Hair follicle dermal papilla cell (primary cell): Measurements from ENCODE around the genes HELZ and NOL11.

DNA sequence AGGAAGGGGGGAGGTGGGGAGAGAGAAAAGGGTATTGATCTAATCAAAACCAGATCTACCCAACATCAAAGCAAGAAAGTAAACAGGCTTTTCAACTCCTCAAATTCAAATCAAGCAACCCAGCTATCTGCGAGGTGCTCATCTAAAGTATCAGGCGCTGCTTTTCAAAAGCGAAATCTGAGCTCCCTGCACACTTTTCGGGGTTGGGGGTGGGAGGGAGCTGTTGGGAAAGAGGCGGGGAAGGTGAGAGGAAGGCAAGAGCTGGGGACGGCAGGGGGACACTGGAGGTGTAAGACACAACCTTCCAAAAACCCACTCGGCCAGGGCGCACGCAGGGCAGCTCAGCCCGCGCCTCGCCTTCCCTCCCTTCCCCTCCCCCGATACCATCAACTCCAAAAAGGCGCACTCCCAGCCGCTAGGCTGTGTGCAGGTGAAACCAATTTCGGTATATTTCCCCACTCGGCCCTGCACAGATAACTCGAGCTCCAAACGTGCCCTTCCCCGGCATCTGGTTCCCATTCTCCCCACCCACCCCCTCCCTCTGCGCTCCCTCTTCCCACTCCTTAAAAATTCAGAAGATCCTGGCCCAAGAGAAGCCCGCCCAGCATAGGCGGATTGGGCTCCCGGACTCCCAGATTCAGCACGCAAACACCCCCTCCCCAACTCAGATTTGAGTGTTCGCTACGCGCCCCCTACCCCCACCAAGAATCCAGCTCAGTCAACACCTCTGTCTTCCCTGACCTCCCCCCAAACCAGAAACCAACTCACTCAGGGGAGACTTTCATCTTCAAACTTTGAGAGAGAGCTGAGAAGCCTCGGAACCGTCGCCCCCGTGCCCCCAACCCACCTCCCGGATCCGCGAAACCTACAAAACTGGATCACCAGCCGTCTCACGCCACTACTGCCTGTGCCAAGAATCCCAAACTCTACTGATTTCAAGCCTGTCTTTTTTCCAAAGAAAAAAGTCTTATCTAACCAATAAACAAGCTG is 2.4 kb downstream of the AXIN2 start:
- CAGE, long polyA plus RNA, result no peak

DNA sequence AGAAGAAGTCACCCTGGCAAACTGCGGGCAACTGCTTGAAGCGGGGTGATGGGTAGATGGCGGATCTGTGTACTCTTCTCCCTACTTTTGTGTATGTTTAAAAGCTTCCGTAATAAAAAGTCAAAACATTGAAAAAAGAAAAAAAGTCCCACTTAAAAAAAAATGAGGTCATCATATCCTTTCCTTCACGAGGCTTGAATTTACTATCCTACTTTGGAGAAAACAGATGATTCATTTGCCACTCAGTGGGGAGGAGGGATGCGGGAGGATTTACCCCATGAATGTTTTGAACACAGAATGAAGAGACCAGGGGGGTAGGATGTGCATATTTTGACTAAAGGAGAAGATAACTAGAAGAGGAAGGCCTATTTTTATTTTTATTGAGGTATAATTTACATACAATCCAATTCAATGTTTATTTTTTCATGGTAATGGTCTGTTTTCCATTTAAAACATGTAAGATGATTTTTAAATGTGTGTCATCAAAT is 135.3 kb upstream of the AXIN2 start:
- CAGE, long polyA plus RNA, result no peak

DNA sequence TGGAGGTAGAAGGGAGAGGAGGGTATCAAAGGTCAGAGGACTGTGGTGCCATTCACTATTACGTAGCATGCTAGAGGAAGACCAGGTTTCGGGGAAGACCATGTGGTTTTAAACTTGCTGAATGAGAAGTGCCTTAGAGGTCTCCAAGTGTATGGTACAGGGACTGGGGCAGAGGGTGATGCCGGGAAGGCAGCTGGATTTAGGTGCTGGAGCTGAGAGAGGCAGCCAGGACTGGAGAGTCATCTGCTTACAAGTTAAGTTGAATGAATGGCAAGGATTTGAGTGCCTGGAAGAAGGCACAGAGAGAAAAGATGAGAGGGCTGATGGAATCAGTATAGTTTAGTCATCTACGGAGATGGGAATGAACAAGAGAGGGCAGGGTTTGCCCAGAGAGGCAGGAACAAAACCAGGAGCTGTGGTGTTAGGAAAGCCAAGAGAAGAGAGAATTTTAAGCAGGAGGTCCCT is 26.8 kb downstream of the PRKCA start:
- CAGE, long polyA plus RNA, result no peak

DNA sequence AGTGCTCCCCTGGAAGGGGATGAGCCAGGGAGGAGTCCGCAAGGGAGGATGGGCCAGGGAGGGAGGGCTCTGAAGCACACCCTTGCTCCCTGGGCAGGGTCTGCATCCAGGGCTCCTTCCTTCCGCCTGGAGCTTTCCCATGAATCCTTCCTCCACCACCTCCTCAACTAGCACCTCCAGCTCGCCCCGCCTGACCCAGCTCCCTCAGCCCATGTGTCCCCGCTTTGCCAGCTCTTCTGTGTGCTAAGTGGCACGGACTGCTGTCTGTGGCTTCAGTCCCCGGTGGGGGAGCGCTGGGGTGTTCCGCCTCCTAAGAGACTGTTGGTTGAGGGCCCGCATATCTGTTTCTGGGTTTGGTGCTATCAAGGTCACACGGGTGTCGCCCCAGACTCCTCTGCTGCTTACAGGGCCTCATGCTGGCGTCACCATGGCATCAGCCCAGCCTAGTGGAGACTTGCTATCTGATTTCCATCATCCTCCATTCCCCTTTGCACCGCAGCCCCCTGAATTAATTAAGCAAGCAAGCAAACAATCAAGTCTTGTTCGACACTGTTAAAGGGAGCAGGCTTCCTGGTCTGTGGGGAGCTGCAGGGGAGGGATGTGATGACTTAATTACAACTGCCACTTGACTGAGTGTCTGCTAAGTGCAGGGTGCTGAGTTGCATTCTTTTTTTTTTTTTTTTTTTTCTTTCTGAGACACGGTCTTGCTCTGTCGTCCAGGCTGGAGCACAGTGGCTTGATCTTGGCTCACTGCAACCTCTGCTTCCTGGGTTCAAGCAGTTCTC is 71.8 kb downstream of the PRKCA start:
- CAGE, long polyA plus RNA, result no peak

- CAGE, long polyA plus RNA, result no peak
Observed at GRCh38 chr17:66549697-66550497, 247.5 kb downstream of the PRKCA start.

DNA sequence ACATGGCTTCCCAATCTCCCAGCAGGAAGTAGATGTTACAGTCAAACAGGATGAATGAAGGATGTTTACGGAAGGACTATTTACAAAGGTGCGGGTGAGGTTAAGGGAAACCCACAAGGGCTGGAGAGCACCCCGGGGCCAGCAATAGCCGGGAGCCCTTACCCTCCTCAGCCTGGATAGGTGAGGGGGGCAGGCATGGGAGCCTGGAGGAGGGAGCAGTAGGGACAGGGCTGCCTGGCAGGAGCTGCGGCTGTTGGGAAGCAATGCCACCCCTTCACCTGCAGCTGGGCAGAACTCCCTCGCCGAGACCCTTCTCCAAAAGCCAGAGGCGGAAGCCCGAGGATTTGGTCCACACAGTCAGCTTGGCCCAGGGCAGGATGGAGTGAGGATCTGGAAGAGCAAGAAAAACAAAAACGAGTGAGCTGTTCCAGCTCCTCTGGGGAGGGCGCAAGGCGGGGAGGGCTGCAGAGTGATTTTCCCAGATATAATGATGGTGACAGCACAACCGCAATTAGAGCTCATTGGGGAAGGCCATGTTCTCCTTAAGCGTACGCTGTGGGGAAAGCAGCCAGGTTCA is 24.4 kb upstream of the CACNG1 start:
- CAGE, long polyA plus RNA, result no peak

DNA sequence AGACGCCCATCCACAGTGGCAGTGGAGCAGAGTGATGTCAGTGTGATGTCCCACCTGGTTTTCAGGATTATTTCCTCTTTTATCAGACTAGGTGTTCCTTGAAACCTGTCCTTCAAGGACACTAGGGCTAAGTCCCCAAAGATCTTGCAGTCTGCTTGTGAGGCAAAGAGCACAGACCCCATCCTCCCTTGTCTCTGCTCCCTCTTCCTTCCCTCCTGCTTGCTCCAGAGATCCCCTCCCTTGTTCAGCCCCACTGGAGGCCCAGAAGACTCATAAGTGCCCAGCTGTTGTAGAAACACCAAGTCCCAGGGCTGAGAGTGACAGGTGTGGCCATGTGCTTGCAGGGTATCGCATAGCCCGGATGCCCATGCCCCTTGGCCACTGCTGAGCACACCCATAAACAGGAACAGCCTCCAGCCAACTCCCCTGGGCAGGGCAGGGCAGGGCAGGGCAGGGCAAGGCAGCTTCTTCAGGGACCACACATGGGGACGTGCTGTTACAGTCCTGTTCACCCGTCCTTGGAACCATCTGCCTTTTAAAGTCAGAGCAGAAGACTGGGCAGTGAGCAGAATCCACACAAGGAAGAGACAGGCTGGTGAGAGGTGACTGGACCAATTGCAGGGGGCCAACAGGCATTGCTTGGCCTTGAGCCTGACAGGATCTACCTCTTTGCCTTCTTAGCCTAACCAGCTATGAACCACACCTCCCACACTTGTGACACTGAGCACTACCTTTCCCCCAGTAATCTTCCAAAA is 2.1 kb downstream of the CACNG1 start:
- CAGE, long polyA plus RNA, result no peak

GRCh38 chr17:67056505-67056852 is 12.1 kb downstream of the CACNG1 start:
- CAGE, long polyA plus RNA, result no peak

DNA sequence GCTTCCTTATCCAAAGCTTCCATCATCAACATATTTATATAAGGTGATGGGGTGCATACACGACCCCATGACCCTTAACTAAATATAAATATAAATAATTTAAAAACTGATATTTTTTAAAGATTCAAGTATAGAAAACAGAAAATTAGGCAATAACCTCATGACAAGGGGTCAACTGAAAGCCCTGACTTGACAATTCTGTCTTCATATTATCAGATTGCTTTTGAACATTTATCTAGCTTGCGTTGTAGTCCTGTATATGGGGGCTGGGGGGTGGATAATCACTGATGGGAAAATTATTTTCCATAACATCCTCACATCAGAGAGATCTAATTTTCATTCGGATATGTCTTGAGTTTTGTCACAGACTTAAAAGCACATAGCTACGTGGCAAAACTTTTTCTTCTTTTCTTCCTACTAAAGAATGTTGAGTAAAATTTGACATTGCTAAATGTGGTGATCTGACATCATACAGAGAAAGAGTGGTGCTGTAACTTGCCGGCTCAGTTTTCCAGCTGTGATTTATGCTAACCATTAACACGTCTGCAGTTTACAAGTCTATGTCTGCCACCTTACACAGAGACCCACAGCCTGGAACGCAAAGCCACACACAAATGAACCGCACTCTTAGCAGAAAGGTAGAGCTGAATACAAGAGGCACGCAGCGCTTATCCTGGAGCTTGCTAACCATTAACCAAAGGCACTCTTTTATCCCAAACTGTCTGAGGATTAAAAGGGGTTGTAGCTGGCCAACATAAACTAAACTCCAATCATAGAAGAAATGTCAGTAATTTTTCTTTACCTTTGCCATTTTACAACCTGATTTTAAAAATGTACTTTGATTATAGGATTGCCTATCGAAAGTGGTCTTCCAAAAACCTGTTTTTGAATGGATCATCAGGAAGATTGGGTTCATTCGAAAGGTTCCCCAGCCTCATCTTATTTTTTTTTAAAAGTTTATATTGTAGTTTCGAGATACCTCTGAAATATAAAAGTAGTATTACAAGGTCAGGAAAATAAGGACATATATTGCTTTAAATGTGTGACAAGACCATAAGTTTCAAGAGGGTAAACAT is 31.9 kb downstream of the CACNG1 start:
- CAGE, long polyA plus RNA, result no peak

- CAGE, long polyA plus RNA, result no peak
Observed at GRCh38 chr17:67245037-67245815, at the start of gene HELZ. HELZ (minus strand) TSS chr17:67245196.

GRCh38 chr17:67293771-67294180 is 48.8 kb upstream of the HELZ start:
- CAGE, long polyA plus RNA, result no peak

- CAGE, long polyA plus RNA, result no peak
Observed at GRCh38 chr17:67357073-67357740, 9.2 kb downstream of the PSMD12 start.

GRCh38 chr17:67376522-67377116 is 462 bp upstream of the PITPNC1 start:
- CAGE, long polyA plus RNA, result no peak

- CAGE, long polyA plus RNA, result no peak
Observed at GRCh38 chr17:67477751-67478123, 100.7 kb downstream of the PITPNC1 start.

- CAGE, long polyA plus RNA, result no peak
Observed at GRCh38 chr17:67615140-67615685, 102.5 kb upstream of the NOL11 start.

DNA sequence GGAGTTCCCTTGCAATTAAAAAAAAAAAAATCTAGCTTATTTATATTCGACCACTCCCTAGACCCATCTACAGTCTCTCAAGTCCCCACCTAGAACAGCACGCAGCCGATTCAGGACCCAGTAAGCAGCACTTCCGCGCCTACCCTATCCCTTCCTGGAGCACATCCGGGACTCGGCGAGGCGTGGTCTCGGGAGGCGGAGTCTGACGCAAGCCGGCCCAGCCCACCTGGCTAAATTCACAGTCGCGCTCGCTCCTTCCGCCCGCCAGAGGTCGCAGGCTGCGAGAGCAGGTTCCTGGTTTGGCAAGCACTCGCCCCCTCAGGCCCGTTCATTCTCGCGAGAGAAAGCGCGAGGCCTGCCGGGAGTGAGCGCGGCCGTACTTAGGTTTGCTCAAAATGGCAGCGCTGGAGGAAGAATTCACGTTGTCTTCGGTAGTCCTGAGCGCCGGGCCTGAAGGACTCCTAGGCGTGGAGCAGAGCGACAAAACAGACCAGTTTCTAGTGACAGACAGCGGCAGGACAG is at the start of gene NOL11:
NOL11 (plus strand) TSS at position 384 of the 522 bp plus-strand sequence.
- CAGE, long polyA plus RNA, result no peak

GRCh38 chr17:68290057-68291011 is 593 bp downstream of the SLC16A6 start:
- CAGE, long polyA plus RNA, result no peak

DNA sequence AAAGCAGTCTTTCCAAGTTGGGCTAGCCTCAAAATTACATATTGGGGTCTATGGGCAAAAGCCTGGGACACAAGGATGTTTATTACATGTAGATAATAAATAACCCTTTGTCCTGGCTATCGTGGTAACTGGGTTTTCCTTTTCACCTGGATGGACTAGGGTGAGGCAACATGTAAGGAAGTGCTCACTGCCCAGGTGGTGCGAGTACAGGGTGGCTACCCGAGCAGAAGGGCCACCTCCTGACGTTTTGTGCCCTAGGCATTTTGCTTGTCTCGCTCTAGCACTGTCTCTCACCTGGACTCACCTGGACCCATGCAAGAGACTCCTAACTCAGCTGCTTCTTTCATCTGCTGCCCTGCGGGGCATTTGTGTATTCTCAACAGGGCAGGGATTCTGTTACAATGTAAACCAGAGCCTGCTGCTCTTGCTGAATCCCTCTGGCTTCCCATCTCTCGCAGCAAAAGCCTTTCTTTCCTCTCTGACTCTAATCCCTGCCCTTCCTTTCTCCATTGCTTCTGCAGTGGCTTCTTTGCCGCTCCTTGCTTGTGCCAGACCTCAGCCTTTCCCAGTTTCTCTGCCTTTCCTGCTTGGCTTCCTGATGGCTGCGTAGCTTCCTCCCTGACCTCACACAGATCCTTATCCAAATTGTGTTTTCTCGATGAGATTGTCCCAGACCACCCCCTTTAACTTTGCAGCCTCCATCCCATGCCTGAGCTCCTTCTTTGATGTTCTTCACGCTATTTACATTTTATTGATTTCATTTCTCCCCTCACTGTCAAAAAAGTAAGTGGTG is 10.1 kb downstream of the ARSG start:
- CAGE, long polyA plus RNA, result no peak

DNA sequence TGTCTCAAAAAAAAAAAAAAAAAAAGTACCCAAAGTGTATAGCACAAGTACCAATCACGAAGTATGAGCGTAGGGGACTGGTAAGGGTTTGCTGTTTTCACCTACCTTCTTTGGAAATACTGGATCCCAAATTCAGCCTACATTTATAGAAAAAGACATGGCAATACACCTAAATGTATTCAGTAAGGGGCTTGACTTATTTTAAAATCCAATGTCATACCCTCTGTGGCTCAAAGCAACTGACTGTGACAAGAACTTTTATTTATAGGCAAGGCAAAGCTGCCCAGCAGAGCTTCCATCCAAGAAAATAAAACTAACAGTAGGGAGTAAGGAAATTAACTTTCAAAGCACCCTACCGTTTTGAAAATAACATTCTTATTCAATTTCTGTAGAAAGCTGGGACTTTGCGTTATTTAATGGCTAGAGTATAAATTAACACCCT is 1.9 kb downstream of the WIPI1 start:
- CAGE, long polyA plus RNA, result no peak

DNA sequence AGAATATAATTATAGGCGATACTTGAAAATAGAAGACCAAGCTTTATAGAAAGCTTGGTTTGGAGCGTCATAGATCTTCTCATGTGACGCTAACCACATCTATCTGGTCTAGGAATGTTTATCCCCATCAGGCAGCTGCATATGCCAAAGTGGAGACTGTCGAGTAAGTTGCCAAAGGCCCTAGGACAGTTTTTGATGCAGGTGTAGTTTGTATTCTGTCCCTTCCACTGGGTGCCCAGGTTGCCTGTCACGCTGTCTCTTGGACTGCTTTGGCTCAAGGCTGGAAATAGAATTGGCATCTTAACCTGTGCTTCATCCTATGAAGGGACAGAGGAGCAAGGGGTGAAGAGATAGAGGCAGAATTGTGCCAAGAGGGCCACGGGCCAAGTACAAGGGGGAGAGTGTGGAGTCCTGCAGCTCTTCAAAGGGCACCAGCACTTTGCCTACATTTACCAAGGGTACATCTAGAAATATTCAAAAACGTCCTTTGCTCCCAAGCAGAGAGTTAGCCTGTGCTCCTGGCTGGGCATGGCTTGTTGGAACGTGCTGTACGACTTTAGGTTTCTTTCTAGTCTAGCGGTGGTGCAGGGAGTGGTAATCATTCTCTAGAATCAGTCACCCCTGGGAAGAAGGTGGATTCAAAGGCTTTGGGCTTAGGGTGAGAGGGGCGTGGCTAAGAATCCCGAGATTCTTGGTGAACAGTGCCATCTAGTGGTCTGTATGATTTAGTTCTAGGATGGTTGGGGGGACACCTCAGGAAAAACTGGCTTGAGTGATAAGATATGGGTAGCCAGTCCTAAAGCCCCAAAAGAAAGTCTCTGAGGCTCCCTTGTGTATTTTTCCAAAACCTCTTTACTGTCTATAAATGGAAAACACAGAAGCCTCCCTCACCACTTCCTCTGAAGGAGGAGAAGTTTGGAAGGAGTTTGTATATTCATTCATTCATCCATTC is 5.4 kb upstream of the WIPI1 start:
- CAGE, long polyA plus RNA, result no peak